Islet of Langerhans (tissue), 1 donor: ENCODE measurements around a stretch of chr1.

DNA sequence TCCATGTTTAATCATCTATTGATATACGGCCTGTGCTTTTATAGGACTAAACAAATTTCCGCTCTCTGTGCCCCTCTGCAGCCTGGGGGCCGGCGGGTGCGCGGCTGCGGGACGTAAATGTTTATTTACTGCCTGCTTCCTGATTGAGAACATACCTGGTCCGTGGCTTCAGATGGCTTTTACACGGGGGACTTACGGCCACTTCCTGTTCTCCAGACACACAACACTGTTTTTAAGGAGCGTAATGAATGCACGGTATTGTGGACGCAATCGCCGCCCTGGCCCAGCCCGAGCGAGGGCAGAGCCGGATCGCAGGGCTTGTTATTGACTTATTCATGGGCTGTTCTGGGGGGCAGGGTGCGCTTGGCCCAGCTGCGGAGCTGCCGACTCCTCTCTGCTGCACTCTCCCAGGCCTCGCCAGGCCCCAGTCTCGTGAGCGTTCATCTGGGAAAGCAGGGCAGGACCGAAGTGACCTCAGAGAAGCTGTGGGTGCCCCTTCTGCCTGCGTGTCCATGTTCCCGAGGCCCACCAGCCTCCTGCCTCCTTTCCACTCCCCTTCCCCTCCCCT, 52.8 kb upstream of the ACTRT2 start:
- RRBS = no CpG with 5 or more reads among the region's 29 CpGs

DNA sequence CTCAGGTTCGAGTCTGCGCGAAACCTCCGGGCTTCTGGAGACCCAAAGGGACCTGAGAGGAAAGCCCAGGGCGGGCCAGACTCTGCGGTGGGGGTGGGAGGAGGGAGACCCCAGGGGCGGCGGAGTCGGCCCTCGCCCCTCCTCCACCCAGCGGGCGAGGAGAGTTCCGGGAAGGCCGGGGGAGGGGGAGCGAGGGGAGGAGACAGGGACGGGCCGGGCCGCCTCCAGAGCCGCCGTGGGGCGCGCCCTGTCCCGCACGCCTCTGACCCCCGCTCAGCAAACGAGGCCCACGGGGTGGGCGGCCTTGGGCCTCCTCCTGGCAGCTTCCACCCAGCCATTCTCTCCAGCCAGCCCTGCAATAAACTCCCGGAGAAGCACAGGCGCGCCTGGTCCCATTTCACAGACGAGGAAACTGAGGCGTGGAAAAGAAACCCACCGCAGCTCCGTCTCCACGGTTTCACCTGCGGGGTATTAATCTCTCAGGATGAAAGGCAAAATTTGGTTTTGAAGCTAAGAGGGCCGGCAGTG, 5.9 kb upstream of the PRDM16 start:
- RRBS = 62% methylated on average over 5 of the region's 38 CpGs

- RRBS = 3% methylated on average over 83 of the region's 124 CpGs
Measured at GRCh38 chr1:3069951-3070794, 1.2 kb downstream of the PRDM16 start.

DNA sequence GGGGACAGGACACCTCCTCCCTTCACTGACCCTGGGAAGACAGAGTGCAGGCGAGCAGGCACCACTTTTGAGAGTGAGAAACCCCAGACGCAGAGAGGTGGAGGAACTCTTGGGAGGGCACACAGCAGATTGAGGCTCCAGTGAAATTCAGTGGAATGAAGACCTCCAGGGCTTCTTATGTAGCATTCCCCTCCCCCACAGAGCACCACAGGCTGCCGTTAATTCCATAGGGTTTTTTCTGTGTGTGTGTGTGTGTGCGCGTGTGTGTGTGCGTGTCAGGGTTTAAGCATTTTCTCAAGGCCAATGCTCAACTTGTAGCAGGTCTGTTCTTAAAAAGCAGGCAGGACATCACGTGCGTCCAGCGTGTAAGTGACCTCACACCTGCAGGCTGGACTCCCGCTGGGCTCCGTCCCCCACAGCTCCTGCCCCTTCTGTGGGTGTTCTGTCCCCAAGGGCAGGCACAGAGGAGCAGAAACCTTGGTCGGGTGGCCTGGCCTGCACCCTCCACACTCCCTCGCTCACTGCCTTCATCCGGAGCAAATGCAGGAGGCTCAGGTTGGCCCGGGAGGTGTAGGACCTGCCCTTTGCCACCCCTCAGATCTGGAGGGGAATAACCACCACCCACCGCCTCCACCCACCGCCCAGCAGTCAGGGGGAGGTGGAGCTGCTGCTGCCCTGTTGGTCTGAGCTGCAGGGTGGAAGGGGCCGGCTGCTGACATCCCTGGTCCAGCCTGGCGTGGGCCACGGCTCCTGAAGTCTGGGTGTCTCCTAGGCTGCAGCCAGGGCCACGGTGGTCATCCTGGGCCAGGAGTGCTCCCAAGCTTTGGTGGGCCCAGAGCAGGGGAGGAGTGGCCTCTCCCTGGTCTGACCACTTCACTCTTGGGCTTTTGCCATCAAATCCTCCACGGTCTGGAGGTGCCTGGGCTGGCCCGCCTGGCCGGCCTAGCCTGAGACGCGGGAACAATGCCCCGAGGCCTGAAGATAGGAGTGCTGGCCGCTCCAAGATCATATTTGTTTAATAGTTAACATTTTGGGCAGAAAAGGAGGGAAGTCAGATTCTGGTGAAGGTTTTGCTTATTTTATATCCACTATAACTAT, 5.5 kb downstream of the PRDM16 start:
- RRBS = no CpG with 5 or more reads among the region's 28 CpGs

GRCh38 chr1:3170286-3170939, 101.4 kb downstream of the PRDM16 start:
- RRBS = no CpG with 5 or more reads among the region's 18 CpGs

DNA sequence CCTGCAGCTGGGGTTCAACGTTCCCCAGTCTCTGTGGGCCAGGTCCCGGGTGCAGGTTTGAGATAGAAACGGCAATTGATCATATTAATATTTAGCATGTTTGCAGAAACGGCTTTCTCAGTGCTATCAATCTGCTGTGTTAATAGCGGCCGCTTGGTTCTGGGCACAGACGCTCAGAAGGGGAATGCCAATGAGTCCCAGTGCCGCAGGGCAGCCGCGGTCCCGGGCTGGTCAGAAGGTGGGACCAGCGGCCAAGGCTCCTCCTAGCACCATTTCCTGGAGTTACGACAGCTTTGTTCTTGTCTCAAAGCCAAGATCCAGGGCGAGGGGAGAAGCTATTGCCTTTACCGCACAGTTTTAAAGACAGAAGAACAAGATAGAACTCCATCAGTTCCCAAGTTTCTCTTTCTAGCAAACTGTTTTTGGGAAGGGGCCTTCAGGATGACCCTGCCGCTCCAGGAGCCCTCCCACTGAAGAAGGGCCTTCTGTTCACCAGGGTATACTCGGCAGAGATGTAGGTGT, 105.9 kb downstream of the PRDM16 start:
- RRBS = 46% methylated on average over 2 of the region's 17 CpGs

- RRBS = 93% methylated on average over 6 of the region's 38 CpGs
Measured at GRCh38 chr1:3212004-3212732, 143.2 kb downstream of the PRDM16 start.

GRCh38 chr1:3313525-3314048, 140.9 kb upstream of the ARHGEF16 start:
- RRBS = 50% methylated on average over 2 of the region's 23 CpGs

GRCh38 chr1:3352182-3353445, 101.9 kb upstream of the ARHGEF16 start:
- RRBS = no CpG with 5 or more reads among the region's 51 CpGs

GRCh38 chr1:3467640-3468040, 13.2 kb downstream of the ARHGEF16 start:
- RRBS = 94% methylated on average over 4 of the region's 15 CpGs

- RRBS = 86% methylated on average over 15 of the region's 19 CpGs
Measured at GRCh38 chr1:3509804-3510163, 55.3 kb downstream of the ARHGEF16 start.

DNA sequence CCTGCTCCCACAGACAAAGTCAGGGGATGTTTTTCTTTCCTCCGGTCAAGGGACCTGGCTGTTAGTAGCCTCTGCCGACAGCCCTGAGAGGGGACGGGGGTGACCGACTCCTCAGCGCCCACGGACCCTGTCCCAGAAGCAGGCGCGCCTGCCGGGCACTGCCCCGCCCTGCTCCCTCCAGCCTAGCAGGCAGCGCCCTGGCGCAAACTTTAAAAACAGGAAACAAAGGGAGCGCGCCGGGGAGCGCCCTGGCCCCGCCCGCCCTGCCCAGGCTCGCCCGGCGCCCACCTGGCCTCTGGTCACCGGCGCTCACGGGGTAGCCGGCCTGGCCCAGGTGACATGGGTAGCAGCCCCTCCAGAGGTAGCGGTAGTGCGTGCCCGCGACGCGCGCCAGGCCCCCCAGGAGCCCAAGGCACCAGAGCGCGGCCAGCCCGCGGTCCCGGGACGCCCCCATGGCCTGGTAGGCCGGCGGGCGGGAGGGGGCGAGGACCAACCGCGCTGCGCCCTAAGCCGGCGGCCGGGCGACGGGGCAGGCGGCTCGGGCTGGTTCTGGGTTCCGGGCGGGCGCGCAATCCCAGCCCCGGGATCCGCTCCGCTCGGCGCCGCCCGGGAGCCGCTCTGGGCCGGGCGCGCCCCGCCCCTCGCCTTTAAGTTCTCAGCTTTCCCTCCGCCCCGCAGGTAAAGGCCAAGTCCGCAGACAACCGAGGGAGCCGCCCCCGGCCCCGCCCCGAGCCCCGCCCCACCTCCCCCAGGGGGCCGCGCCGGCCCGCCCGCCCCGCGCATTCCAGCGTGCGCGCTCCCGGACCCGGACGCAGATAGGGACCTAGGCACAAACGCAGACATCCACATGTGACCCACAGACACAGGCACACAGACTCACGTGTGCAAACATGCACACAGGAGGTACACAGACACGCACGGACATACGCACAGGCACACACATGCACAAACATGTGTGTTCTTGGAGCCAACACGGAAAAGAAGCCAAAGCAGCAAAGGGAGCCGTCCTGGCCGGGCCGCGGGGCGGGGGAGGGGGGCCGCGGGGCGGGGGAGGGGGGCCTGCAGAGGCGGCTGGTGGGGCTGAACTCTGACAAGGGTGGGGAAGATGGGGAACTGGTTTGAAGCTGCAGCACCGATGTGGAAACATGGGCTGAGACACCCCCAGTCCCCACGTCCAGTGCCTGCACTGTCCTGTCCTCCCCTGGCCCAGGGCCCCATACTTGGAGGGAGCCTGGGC, 76.7 kb downstream of the ARHGEF16 start:
- RRBS = 4% methylated on average over 47 of the region's 108 CpGs

DNA sequence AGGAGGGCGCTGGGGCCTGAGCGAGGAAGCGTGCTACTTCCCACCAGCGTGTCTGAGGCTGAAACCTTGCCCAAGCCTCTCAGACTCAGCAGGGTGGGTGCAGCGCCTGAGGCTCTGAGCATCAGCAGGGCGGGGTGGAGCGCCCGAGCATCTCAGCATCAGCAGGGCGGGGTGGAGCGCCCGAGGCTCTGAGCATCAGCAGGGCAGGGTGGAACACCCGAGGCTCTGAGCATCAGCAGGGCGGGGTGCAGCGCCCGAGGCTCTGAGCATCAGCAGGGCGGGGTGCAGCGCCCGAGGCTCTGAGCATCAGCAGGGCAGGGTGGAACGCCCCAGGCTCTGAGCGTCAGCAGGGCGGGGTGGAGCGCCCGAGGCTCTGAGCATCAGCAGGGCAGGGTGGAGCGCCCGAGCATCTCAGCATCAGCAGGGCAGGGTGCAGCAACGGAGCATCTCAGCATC, 9.6 kb downstream of the WRAP73 start:
- RRBS = no CpG with 5 or more reads among the region's 26 CpGs

GRCh38 chr1:3668633-3669270, 16.4 kb downstream of the TP73 start:
- RRBS = 10% methylated on average over 3 of the region's 28 CpGs

- RRBS = no CpG with 5 or more reads among the region's 11 CpGs
Measured at GRCh38 chr1:3719218-3719665, 33.0 kb upstream of the CCDC27 start.

GRCh38 chr1:3773090-3773863, 728 bp downstream of the SMIM1 start:
- RRBS = 40% methylated on average over 9 of the region's 25 CpGs

- RRBS = no CpG with 5 or more reads among the region's 14 CpGs
Measured at GRCh38 chr1:3811210-3811815, 15.0 kb upstream of the LRRC47 start.

- RRBS = no CpG with 5 or more reads among the region's 14 CpGs
Measured at GRCh38 chr1:3975752-3976207, 75.7 kb upstream of the C1orf174 start.

GRCh38 chr1:4166051-4166352, 265.9 kb upstream of the C1orf174 start:
- RRBS = no CpG with 5 or more reads among the region's 3 CpGs

GRCh38 chr1:5570774-5571299, 421.4 kb downstream of the NPHP4 start:
- RRBS = no CpG with 5 or more reads among the region's 3 CpGs